Metastatic Liver Carcinoma in the Adrenal Gland (tissue), 2 donors: ENCODE results near the gene PADI4.

GRCh38 chr1:16872105-16872980 lies 49.4 kb upstream of the CROCC start:
- PRO-cap, 2 experiments: no peak in any of the 2 experiments

- PRO-cap, 2 experiments: peak in 2 of 2 experiments; most common plus-strand start chr1:16889563 (in 1); most common minus-strand start chr1:16889450 (in 2)
Observed at GRCh38 chr1:16888573-16889785, 32.8 kb upstream of the CROCC start.

GRCh38 chr1:16970021-16970853 lies 10.2 kb downstream of the MFAP2 start:
- PRO-cap, 2 experiments: no peak in any of the 2 experiments

DNA sequence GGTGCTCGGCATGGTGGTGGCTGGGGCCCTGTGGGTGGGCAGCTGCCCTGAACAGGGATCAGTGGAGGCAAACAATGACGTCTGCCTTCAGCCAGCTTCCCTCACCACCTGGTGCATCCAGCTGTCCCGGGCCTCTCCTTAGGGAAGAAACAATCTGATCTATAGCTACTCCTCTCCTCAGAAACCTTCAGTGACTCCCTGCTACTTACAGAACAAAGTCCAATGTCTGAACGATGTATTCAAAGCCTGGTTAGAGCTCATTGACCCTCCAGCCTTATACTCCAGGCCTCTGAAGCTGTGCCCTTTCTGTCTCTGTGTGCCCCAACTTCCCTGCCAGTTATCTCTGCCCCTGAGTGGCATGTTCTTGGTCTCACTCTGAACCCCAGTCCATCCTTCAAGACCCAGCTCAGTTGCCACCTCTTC lies 6.6 kb downstream of the PADI2 start:
- PRO-cap, 2 experiments: no peak in any of the 2 experiments

DNA sequence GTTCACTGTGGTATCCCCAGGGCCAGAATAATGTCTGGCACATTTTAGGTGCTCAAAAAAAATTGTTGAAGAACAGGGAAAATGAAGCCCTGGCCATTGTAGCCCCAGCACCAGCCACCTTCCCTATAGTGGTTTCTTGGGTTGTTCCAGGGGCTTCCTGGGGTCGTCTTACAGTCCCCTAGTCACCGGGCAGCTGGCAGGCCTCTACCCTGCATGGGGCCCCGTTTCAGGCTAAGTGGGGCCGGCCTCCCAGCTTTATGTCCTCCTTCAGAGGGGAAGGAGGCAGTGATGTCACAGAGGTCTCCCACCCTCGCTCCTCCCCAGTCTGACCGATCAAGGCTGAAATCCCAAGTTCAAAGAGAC lies 3.4 kb upstream of the PADI1 start:
- PRO-cap, 2 experiments: no peak in any of the 2 experiments

DNA sequence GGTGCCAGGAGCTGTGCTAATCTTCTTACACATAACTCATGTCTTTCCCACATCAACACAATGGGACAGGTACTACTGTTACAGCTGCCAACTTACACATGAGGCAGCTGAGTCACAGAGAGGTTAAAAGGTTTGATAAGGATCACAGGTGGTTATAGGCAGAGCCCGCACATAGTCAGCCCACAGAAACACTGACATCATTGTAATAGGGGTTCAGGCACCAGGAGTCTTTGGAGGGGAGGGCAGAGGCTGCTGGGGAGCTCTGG lies 354 bp upstream of the PADI1 start:
- PRO-cap, 2 experiments: no peak in any of the 2 experiments

DNA sequence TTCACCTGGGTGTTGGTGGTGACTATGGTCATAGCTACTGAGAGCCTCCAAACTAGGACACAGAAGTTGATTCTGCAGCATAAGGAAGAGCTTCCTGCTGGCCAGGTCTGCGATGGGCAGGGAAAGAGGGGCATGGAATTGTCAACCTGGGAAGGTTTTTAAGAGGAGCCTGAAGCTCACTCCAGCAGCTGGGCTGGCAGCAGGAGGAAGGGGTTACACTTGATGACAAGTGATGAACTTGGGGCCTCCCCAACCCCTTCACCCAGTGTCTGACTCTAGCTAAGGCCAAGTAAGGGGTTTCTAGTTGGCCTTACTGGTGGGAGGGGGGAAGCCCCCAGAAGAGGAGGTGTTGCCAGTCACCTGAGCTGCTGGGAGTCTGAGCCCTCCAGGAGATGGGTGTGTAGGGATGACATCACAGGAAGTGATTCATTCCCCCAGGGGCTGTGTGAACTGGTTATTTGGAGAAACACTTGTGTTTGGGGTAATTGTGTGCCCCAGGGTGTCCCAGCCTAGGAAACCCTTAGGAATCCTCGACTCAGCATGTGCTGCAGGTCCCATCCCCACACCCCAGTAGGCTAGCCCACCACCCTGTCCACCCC lies 3.0 kb downstream of the PADI1 start:
- PRO-cap, 2 experiments: no peak in any of the 2 experiments

DNA sequence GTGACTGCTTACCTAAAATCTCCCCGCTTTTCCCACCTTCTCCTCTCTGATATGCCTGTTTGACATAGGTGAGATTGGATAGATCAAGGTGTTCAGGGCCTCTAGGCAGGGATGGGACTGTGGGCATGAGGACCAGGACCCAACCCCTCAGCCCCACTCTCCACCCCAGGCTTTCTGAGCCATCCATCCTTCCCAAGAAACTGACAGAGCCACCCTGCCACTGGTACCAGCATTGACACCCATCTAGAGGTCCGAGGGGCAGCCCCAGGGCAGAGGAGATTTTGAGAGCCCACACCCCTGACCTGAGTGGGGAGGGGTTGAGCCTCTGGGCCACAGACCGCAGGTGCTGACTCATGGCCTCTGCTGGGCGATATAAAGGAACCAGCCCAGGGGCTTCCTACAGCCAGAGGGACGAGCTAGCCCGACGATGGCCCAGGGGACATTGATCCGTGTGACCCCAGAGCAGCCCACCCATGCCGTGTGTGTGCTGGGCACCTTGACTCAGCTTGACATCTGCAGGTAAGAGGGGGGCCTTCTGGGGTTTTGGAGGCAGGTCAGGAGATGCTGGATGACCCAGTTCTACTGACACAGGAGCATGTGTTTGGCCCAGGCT lies at the start of gene PADI4:
Gene PADI4 (plus strand): TSS at position 402 of the 613 bp plus-strand sequence.
- PRO-cap, 2 experiments: no peak in any of the 2 experiments

- PRO-cap, 2 experiments: no peak in any of the 2 experiments
Observed at GRCh38 chr1:17416296-17416995, 23.0 kb downstream of the RCC2 start.

- PRO-cap, 2 experiments: peak in 1 of 2 experiments; most common plus-strand start chr1:17565759 (in 1); most common minus-strand start chr1:17565609 (in 1)
Observed at GRCh38 chr1:17565258-17566194, 26.0 kb downstream of the ARHGEF10L start.

GRCh38 chr1:17572113-17572859 lies 32.8 kb downstream of the ARHGEF10L start:
- PRO-cap, 2 experiments: no peak in any of the 2 experiments

DNA sequence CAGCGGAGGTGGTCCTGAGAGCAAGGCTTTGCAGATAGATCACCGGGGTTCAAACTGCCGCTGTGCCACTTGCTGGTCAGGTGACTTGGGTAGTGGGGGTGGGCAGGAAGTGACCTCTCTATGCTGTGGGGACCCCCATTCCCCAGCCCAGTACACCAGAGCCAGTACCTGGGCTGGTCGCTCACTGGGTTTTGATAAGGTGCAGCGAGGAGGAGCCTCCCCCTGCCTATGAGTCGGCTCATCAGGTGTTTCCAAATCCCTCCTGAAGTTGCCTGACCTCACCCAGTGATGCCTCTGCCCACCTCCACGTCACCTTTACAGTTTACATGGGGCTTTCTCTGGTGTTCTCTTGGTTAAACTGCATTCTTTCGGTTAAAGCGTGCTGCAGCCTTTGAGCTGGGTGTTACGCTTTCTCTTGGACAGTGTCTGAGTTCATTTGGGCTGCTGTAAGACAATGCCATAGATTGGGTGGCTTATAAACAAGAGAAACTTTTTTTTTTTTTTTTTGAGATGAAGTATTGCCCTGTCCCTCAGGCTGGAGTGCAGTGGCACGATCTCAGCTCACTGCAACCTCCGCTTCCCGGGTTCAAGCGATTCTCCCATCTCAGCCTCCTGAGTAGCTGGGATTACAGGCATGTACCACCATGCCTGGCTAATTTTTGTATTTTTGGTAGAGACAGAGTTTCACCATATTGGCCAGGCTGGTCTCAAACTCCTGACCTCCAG lies 58.3 kb downstream of the ARHGEF10L start:
- PRO-cap, 2 experiments: no peak in any of the 2 experiments

DNA sequence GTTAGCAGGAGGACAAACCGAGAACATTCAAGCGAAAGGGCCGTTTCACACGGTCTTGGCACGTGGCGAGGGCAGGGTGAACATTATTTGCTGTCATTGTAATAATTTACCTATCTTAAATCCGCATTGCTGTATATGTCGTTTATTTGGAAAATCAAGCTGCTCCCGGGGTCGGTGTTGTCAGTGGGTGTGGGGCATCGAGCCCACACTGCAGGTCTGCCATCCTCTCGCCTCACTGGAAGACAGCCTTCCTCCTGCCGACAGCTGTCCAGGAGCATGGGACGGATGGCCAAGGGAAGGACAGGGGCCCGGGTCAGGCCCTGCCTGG lies 87.1 kb upstream of the ACTL8 start:
- PRO-cap, 2 experiments: no peak in any of the 2 experiments

DNA sequence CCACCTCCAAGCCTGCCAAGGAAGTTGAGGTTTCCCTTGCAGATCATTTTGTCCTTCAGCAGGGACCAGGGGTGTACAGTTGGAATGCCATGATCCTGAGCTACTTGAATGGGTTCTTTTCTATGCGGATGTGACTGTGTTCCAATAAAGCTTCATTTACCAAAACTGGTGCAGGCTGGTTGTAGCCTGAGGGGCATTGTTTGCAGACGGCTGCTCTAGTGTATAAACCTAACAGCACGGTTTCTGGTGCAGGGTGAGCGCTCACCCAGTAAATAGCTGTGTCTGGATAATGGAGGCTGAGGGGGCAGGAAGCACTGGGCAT lies 72.8 kb upstream of the ACTL8 start:
- PRO-cap, 2 experiments: no peak in any of the 2 experiments

DNA sequence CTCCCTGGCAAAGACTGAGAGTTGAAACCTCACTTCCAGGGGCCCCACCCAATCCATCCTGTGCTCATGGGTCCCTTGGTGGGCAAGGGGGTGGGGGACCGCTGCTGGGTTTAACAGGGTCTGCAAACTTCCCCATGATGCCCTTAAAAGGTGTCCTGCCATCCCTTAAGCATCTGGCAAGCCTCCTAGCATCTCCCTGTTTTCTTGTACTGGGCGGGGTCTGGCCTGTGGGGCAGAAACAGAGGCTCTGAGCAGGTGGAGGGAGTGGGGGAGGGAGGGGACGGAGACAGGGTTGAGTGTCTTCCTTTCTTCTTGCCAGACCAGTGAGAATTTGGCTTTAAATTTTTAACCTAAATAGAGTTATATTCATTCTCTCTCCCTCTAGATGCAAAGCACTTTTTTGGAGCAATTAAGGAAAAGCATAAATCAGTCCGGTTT lies 25.1 kb downstream of the IGSF21 start:
- PRO-cap, 2 experiments: no peak in any of the 2 experiments

DNA sequence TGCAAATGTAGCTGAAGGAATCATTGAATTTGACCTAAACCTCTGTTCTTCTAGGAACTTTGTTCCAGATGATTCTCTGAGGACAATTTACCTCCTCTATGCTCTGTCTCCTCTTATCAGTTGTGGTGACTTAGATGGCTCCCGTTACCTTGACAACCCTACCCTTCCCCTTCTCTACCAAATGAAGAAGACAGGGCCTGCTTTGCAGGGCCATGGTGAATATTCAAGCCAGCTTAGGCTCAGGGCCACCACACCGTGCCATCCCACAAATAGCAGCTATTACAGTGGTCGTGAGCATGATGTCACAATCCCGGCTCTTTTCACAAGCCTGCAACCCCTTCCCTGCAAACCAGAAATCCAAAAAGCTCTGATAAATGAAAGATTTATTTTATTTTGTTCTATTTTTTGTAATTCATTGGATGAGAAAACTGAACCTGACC lies 157.1 kb downstream of the IGSF21 start:
- PRO-cap, 2 experiments: no peak in any of the 2 experiments

DNA sequence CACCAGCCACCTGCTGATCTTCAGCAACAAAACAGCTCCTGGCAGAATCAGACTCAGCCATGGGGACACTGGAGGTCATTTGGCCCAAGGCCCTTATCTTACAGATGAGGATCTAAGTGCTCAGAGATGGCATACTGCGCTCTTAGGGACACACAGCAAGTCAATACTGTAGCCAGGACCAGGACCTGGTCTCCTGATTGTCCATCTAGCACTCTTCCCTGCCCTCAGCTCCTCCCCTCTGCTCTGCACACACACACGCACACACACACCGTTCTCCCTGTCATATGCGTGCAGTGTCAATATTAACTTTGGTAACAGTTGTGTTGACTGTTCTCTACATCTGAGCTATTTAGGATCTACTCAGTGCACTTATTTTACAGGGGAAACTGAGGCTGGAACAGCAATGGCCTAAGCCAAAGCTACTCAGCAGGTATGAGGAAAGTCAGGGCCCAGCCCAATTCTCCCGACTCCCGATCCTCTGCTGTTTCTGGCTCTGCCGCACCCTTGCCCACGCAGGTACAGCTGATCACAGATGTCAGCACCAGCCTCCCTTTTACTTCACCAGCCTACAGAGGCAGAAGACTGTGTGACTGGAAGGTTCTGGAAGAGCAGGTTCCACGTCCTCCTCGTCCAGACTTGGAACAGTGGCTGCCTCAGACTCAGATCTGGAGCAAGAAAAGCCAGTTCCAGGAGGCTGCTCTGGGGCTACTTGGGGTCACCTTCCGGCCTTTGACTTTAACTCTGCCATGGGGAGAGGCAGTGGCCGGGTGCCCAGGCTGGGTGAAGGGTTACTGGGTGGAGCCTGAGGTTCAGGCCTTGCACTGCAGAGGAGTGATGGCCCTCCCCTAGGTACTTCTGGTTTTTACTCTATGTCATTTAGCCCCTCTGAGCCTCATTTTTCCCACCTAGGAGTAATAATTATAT lies 16.2 kb upstream of the KLHDC7A start:
- PRO-cap, 2 experiments: no peak in any of the 2 experiments

DNA sequence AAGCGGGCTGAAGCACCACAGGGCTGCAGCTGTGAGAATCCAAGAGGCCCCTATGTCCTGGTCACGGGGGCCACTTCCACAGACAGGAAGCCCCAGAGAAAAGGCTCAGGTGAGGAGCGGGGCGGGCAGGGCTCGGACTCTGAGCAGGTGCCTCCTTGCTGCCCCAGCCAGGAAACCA lies 399 bp downstream of the KLHDC7A start:
- PRO-cap, 2 experiments: no peak in any of the 2 experiments

GRCh38 chr1:18912932-18913708 lies 10.8 kb upstream of the ALDH4A1 start:
- PRO-cap, 2 experiments: peak in 2 of 2 experiments; most common plus-strand start chr1:18913443 (in 2)

- PRO-cap, 2 experiments: no peak in any of the 2 experiments
Observed at GRCh38 chr1:18916745-18917570, 14.6 kb upstream of the ALDH4A1 start.